OVCAR3 (cell line): ENCODE measurements around a stretch of chr20.

DNA sequence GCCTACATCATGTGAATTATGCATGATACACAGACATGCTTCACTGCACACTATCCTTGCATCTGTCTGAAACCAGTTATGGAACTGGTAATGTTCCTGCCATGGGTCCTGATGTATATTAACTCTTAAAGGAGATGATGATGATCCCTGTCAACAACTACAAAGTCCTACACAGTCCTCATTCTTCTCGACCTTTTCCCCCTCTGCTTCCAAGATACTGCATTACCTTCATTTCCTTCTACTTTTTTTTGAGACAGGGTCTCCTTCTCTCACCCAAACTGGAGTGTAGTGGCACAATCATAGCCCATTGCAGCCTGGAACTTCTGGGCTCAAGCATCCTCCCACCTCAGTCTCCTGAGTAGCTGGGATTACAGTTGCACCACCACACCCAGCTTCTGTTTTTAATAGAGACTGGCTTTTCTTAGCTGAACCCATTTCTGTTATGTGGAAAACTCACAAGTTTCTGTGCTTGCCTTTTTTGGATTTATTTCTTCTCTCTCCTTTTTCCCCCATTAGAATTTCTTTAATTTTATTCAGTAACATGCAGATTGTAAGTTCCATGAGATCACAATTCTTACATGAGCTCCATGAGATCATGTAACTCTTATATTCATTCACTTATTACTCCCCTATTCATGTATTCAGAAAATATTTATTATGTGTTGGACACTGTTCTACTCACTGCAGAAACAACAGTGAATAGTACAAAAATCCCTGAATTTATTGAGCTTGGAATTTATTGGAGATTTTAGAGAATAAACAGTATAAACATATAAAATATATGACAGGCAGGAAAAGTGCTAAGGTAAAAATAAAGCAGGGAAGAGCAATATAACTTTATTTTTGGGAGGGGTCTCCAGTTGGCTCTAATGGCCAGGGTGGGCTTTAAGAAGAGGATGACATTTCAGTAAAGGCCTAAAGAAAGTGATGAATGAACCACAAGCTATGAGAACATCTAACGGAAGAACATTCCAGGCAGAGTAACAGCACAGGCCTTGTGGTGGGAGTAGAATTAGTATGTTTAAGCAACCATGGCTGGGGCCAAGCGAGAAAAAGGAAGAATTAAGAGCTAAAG is 105.7 kb downstream of the INSM1 start:
- RRBS: no CpG with 5 or more reads among the region's 3 CpGs

DNA sequence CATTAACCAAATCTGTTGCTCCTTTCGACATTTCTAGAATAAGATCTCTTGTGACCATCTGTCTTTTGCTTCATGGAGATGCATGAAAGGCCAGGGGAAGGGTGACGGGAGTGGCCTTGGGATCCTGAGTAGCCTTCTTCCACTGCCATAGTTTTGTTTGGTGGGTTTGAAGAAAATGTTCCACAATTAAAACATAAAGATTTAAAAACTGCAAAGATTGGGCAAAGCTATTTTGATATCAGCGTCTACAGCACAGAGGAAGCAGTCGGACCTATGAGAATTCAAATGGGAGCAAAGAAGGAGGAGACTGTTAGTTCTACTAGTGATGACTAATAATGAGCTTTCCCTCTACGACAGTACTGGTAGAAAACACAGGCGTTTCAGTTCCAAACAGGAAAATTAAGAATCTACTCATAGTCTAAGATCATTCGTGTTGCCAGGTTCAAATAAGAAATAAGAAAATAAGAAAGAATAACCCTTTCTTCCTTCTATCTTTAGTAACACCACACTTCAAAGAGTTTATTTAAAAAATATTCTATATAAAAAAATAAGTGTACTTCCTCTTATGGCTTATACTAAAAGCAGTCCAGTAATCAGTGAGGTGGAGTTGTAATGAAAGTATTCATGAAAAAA is 121.2 kb downstream of the INSM1 start:
- RRBS: no CpG with 5 or more reads among the region's 7 CpGs

GRCh38 chr20:20563533-20564169 is 148.8 kb downstream of the RALGAPA2 start:
- RRBS: no CpG with 5 or more reads among the region's 3 CpGs

DNA sequence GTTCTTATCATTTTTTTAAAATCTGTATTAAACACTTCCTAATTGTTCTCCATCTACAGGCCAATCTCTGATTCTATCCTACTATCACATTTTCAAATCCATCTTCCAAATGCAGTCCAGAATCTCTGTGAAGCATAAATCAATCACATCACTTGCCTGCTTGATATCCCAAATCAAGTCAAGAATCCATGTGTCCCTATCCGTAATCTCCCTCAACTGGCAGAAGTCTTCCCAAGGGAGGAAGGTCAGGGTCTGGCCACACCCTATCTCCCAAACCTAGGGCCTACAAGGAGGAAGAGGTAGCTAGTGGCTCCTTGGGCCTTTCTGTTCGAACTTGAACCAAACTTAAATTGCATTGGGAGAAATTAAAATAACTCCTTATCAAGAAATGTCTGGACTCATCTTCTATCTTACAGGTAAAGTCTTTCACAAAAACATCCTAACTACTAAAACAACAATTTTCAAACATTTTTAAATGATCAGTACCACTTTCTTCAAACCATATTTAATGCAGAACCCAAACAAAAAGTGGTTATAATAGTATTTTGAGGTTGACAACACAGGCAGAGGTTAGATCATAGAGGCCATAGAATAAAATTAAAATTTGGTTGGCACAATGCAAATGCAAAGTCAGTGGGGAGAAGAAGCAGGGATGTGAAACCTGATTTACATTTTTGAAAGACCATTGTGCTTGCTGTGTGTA is 141.7 kb downstream of the RALGAPA2 start:
- RRBS: no CpG with 5 or more reads among the region's 2 CpGs

DNA sequence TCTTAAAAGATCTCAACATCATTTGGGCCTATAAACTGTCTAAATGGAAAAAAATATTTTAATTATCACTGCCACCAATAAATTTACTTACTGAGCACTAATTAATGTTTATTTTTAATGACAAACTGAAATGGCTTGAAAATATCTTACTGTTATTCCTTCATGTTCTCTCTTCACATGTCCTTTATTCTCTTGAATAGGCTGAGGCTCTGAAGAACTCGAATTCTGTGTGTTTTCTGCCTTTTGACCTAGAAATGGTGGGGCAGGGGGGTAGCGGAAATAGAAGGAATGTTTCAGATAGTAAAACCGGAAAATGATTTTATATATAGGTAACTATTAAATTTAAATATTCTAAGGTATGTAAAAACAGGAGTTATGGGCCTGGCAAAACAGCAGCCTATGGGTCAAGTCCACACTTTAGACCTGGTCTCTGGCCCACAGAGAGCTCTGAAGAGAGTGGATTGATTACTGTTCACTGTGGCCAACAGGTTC is 123.3 kb downstream of the RALGAPA2 start:
- RRBS: no CpG with 5 or more reads among the region's 3 CpGs

DNA sequence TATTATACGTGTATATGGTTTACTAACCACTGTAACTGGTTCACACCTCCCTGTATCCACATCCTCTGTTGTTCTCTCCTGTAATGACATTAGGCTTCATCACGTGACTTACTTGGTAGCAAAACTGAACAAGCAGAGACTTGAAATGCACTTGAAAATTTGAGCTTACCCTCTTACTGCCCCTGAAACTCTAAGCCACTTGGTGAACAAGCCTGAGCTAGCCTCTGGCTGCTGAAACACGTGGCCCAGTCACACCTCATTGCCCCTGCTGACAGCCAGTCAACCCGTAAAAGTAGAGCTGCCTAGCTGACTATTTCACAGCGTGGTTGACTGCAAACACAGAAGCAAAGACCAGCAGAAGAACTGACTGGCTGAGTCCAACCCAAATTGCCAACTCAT is 109.1 kb downstream of the RALGAPA2 start:
- RRBS: no CpG with 5 or more reads among the region's 5 CpGs

- RRBS: 8% methylated on average over 14 of the region's 39 CpGs
These were observed 24.5 kb upstream of the KIZ start for GRCh38 chr20:21101295-21101856.

DNA sequence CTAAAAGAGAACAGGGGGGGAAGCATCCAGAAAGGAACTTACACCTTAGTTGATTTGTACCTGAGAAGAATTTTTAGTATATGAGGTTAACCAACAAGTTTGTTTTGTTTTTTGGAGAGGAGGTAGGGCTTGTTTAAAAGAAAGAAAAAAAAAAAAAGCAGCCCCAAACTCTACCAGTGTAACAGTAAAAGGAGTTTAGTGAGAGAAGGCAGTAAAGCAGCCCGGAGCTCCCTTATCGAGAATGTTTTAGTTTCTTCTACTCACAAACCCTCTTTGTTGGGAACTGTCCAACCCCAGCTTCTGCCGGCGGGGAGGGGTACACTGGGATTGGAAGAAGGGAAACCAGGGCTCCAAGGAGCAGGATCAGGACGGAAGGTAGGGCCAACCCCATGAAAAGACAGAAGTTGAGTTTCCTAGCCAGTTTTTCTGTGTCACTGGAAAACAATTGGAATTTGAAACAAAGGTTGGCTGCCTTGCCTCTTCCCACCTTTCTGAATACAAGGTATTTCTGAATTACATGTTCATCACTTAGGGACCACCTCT is 65.9 kb downstream of the KIZ start:
- RRBS: no CpG with 5 or more reads among the region's 5 CpGs

DNA sequence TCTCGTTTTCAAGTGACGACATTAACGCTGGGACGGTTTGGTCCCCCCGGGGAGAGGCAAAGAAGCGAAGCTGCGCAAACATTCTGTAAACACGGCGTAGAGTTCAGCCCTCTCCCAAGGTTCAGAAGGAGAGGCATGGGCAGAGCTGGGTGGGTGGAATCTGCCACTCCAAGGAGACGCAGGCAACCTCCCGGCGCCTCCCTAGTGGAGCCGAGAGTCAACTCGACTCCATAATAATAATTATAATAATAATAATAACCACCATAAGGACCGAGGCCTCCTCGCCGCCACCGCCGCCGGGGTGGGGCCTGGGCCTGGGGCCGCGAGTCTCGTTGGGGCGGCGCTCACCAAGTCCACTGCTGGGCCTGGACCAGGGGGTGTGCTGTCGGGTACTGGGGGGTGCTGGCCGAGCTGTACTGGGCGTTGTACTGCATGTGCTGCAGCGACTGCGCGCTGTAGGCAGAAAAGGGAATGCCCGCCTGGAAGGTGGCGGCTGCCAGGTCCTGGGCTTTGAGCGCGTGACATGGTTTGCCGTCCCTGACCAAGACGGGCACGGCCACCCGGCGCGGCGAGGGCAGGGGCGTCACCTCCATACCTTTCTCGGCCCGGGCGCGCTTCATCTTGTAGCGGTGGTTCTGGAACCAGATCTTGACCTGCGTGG is 2.2 kb downstream of the NKX2-2 start:
- RRBS: 69% methylated on average over 8 of the region's 49 CpGs

GRCh38 chr20:21557117-21557993 is 43.5 kb upstream of the NKX2-2 start:
- RRBS: 6% methylated on average over 2 of the region's 22 CpGs

DNA sequence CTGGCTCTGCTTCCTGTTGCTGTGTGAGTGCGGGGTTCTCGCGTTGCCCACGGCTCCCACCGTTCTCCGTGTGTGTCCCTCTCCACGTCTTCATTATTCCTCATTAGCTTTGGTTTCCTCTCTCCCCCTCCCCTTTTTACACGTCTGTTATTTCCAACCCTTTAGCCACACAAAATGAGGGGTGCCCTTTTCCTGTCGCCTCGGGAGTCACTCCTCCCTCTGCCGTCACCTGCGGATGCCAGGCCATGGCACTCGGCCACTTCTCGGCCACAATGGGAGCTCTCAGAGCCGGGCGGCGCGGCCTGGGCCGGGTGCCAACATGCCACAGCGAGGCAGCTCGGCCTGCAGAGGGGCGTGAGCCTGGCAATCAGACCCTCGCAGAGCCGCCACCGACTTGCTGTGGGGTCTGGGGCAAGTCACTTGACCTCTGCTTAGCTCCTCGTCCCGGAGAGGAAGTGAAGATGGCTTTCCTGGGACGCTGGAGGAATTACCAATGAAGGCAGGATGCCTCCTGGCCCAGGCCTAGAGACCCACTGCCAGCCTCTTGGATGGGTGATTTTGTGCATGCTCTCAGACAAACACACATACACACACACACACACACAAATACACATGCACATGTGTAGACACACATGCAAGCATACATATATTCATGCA is 94.5 kb upstream of the NKX2-2 start:
- RRBS: 21% methylated on average over 5 of the region's 28 CpGs

- RRBS: no CpG with 5 or more reads among the region's 16 CpGs
These were observed 9.6 kb upstream of the SSTR4 start for GRCh38 chr20:23025390-23026015.

DNA sequence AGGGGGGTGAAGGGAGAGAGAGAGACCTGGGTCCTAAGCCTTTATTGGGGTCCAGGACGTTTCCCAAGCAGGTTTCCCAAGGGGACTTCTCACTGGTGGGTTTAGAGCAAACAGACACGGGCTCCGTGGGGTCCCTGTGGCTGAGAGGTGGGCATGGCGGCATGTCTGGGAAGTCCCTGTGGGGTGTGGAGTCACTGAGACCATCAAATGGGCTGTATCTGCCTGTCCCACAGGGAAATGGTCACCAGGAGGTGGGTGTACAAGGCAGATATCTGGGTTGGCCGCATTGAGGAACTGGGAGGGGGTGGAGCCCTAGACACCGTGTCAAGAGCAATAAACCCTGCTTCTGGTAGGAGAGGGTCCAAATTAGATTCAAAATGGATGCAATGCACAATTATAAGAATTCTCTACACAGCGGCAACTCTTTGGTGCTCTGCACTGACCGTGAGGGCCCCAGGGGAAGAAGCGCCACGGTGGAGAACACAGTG is 1.7 kb upstream of the CD93 start:
- RRBS: no CpG with 5 or more reads among the region's 10 CpGs

DNA sequence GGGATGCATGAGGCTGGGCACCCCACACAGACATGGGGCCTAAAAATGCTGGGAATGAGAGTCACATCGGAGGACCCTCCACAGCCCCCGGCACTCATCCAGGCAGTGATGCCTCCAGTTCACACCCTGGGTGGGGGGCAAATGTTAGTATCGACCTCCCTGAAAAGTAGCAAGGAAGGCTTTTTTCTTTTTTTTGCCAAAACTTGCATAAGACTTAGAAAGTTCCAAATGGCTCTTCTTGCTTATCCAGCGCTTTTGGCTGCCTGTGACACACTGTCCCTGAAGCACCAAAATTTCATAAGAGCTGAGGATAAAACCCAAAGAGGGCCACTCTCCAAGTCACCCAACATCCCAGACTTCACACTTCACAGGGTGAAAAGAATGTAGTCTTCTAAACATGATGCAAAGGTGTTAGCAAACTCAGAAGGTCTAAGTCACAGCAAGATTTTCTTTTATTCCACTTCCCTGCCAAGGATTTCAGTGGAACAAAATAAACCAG is 44.4 kb upstream of the CD93 start:
- RRBS: no CpG with 5 or more reads among the region's 4 CpGs

DNA sequence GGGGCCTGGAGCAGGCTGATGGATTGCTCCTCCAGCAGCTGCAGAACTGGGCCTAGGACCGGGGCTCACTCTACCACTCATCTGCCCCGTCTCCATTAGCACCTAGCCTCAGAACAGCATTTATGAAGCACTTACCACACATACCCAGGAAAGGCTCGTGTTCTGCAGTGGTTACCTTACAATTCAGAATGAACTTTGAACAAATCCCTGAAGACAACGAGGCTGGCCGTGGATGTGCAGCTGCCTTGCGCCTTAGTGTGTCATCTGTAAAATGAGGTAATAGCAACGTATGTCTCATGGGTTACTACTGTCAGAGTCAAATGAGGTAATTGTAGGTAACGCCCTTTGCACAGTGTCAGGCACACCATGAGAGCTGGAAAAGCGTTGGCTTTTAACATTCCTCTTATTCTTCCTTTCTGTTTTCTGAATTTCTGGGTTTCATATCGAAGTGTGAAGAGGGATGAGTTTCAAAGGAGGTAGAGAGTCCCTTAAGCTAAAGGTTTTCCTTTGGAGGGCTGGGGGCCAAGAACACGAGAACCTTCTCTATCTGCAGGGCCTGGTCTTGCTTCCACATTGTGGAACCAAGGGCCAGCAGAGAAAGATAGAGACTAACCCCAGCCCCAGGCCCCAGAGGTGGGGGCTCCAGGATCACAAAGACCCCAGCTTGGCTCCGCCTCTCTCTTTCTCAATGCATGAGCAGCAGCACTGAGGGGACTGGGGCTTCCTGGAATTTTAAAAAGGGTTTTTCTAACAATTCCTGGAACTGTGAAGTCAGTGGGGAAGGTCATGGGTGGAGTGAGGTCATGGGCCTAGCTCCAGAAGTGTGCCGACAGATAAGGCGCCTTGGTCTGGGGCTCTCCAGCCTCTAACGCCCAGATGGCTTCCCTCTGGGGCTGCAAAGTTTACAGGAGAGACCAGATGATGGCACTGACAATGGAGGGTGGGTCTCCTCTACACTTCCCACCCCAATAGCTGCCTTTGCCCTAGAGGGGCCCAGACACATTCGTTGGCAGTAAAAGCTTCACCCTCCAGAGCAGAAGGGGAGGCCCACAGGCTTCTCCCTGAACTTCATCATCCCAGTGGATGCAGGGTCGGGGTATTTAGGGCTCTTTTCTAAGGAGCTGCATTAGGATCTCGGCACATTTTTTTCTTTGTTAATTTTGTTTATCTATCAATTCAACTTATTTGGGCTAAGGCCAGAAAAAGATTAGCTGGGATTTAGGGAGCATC is 46.7 kb upstream of the CD93 start:
- RRBS: 17% methylated on average over 1 of the region's 18 CpGs

GRCh38 chr20:23135703-23136226 is 49.6 kb upstream of the CD93 start:
- RRBS: no CpG with 5 or more reads among the region's 7 CpGs

DNA sequence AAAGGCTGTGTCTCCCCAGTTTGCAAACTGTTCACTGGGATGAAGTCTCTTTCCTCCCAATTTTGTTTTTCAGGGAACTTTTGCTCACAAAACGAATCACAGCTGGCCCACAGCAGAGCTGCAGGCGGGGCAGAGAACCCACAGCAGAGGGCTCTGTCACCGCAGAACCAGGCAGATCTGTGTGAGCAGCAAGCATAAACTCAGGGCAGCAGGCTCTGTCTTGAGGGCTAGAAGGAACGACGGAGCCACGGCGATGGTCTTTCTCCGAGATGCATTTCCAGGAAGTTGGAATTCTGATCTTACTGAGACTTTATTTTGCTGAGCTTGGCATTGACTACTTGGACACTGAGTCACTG is 106.5 kb upstream of the NXT1 start:
- RRBS: no CpG with 5 or more reads among the region's 8 CpGs

DNA sequence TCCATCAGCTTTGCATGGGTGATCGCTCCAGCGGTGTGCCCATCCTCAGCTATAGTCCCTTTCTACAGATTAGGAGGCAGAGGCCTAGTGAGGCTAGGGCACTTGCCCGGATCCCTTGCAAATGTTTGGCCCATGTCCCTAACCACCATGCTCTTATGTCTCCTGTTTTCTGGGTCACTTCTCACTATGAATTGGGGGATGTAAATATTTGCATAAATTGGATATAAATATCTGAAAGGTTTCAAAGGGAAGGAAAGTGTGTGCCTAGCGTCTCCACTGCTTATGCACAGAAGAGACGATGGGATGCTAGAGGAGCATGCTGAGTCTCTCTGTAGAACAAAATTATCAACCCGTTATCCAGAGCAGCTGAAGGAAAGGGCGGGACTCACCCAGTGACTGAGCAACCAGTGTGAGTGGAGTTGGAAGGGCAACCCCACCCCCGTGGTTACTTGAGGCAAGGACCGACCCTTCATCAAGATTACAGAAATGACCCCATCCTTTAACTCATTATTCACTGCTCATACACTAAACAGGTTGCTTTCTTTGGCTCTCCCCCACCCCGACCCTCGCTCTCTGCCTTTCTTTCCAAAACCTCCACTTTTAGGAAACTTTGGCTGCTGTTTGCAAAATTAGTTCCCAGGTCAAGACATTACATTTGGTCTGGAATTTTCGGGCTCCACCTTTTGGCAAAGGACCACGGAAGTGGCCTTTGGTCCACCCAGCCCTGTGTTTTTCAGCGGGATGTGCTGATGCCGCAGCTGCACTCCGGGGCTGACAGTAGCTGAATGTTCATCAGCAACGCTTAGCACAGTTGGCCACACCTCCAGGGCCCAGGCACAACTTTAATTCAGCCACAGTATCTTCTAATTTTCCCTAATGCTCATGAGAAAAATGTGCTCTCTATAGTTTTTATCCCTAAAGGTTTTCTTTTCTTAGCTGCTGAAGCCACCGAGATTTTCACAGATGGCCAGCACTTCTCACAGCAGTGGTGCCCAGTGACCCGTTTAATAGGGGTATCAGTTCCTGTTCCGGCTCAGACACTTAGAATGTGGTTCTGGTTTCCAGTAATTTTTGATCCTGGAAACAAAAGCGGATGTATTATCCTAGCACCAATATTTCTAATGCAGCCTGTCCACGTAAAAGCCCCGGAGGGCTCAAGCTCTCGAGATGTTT is 103.8 kb upstream of the NXT1 start:
- RRBS: no CpG with 5 or more reads among the region's 24 CpGs

- RRBS: no CpG with 5 or more reads among the region's 7 CpGs
These were observed 56.9 kb upstream of the NXT1 start for GRCh38 chr20:23293639-23294201.

- RRBS: no CpG with 5 or more reads among the region's 6 CpGs
These were observed 1.1 kb upstream of the GZF1 start for GRCh38 chr20:23360878-23361378.